Colon Carcinoma Metastatic in the Brain (tissue), 2 donors: ENCODE data around the genes INSRR, FCRL2, AIM2 and OR10J1.

GRCh38 chr1:156858321-156859612 lies at the start of gene INSRR:
INSRR (minus strand) TSS chr1:156859117.
- PRO-cap, 2 experiments, result no peak in any of the 2 experiments

- PRO-cap, 2 experiments, result no peak in any of the 2 experiments
Observed at GRCh38 chr1:156870751-156871311, 10.2 kb downstream of the NTRK1 start.

- PRO-cap, 2 experiments, result no peak in any of the 2 experiments
Observed at GRCh38 chr1:156892134-156892913, 1.2 kb upstream of the PEAR1 start.

- PRO-cap, 2 experiments, result no peak in any of the 2 experiments
Observed at GRCh38 chr1:156897149-156897719, 3.7 kb downstream of the PEAR1 start.

- PRO-cap, 2 experiments, result no peak in any of the 2 experiments
Observed at GRCh38 chr1:156914399-156915070, 5.9 kb upstream of the LRRC71 start.

GRCh38 chr1:157025950-157026421 lies 19.6 kb downstream of the ARHGEF11 start:
- PRO-cap, 2 experiments, result no peak in any of the 2 experiments

DNA sequence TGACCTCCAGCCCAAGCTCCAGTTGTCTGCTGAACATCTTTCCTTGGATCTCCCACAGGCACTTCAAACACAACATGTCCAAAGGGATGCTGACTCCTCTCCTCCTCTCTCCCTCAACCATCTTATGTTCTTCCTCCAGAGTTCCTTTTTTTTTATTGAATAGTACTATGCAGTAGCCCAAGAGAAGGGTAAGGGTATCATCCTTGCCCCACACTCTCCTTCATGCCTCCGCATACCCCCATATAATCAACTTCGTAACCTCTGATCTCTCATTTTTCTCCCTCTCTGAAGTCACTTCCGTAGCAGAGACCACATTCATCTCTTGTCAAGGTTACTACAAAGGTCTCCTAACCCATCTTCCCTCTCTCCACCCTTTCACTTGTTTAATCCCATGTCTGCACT lies 12.4 kb downstream of the ARHGEF11 start:
- PRO-cap, 2 experiments, result no peak in any of the 2 experiments

- PRO-cap, 2 experiments, result no peak in any of the 2 experiments
Observed at GRCh38 chr1:157154303-157154707, 16.1 kb upstream of the ETV3 start.

DNA sequence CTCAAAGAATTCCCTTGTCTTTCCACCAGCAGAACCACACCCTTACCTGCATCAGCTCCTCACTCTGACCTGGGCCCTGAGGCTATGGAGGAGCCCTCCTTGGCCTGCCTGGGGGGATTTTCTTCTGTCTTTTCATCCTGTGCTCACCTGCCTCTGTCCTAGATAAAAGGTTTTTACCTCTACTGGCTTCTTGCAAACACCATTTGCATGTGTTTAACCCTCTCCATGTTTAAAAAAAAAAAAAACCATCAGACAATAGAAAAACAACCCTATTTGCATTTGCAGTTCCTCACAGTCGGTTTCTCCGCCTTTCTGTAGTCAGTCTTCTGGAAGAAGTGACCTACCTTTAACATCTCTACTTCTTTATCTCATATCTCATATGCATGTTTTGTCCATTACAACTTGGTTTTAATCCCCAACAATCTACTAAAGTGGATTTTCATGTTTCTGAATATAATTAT lies 12.0 kb downstream of the FCRL5 start:
- PRO-cap, 2 experiments, result no peak in any of the 2 experiments

DNA sequence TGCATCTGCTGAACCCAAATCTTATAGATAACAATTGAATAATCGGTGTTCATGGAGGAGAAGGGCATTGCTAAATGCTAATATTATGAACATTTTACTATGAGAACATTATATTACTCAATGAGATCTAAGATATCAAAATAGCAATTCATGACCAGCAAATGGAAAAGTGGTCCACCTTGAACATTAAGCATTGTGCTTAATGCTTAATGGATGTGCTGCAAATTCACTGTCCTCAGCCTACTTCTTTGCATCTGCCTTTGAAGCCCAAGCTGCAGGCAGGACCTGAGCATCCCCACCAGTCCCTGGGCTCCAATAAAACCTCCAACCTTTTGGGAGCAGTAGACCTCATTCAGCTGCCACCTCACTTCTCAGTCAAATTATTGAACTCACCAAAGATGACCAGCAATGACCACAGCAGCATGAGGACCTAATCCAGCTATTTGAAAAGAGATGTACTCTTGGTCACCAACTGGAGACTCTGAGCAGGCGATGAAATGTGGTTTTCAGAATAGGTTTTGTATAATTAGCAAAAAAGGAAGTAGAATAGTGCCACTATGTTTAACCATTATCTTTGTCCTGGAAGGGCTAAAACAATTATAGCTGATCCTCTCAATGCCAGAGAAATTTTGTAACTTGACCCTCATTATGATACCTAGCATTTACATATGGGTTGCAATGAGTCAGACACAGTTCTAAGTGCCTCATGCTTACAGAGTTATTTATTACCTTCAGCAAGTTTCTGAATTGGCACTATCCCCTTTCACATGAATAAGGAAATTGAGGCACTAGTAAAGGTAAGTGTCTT lies at the start of gene FCRL2:
Gene FCRL2 (minus strand): TSS at position 483 of the 808 bp plus-strand sequence.
- PRO-cap, 2 experiments, result no peak in any of the 2 experiments

DNA sequence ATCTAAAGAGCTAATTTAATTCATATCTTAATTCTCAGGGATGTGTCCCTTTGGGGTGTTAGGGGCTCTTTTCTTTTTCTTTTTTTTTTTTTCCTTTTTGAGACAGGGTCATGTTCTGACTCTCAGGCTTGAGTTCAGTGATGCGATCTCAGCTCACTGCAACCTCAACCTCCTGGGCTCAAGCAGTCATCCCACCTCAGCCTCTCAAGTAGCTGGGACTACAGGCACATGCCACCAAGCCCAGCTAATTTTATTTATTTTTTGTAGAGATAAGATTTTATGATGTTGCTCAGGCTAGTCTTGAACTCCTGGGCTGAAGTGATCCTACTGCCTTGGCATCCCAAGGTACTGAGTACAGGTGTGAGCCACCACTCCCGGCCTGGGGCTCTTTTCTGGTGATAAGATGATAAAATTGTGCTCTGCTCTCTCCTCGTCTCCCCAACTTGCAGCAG lies 15.1 kb downstream of the FCRL1 start:
- PRO-cap, 2 experiments, result no peak in any of the 2 experiments

GRCh38 chr1:158018870-158019854 lies 25.7 kb downstream of the KIRREL1 start:
- PRO-cap, 2 experiments, result peak in 2 of 2 experiments; most common plus-strand start chr1:158019742 (in 1)

DNA sequence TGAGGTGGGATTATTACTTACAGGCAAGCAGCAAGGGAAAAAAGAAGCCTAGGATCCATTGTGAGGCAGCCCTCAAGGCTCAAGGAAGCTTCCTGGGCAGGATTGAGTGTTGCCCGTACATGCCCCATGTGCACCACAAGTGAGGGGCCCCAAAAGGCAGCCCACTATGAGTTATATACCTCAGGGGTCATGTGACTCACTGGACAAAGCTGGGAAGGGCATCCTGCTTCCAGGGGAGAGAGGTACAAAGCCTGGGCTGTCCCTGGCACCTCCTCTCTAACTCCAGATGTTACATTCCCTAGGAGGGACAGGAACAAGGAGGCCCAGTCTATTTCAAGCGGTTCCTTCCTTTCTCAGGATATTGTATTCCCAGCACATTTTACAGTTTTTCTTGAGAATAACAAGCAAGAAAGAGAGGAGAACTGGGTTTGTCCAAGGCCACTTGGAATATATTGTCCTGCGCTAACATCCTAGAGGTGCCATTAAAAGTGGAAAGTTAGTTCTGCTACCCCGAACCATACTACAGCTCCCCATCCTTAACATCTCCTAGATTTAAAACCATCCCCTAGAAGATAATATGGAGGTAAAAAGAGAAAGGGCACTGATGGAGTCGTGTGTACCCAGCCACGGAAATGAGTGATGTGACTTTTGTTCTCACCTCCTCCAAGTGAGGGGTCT lies 18.8 kb upstream of the SMIM42 start:
- PRO-cap, 2 experiments, result no peak in any of the 2 experiments

GRCh38 chr1:158149380-158150079 lies 21.4 kb upstream of the SMIM42 start:
- PRO-cap, 2 experiments, result no peak in any of the 2 experiments

GRCh38 chr1:159076713-159077952 lies at the start of gene AIM2:
AIM2 (minus strand) TSS chr1:159076766.
- PRO-cap, 2 experiments, result no peak in any of the 2 experiments

DNA sequence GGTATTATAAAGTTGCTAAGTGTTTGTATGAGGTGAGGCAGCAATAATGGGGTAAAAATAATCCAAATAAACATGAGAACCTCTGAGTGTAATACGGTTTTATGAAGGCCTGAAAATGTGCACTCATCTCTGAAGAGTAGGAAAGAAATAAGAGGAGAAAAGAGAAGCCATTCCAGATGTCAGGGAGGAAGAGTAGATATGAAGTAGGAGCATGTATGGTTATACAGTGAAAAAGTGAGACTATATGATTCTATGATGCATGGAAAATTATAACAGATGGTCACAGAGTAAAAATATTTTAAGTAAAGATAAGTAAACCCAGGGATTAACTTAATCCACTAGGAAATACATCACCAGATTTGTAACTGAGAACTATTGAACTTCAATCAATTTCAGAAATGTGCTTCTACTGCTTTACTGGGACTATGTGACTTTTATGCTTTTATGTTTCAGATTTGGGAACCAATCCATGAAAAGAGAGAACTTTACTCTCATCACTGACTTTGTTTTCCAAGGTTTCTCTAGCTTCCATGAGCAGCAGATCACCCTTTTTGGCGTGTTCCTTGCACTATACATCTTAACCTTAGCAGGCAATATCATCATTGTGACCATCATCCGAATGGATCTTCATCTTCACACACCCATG lies at the start of gene OR10J1:
Gene OR10J1 (plus strand): TSS at position 400 of the 646 bp plus-strand sequence.
- PRO-cap, 2 experiments, result no peak in any of the 2 experiments

DNA sequence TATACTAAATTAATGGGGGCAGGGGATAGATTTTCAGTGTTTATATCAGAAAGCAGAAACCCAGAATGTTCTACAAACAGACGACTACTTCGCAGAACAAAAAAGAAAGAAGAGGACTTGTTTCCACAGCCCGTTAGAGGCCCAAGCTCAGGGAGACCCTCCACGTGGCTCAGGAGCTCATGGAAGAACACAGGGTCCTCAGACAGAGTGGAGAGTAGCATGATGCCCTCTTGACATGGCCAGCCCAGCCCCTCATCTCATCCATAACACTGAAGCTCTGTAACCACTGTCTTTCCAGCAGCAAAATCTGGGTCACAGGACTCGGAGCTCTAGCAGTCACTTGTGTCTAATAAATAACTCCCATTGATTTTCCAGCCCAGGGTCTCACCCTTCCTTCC lies 20.9 kb upstream of the OR10J5 start:
- PRO-cap, 2 experiments, result no peak in any of the 2 experiments

DNA sequence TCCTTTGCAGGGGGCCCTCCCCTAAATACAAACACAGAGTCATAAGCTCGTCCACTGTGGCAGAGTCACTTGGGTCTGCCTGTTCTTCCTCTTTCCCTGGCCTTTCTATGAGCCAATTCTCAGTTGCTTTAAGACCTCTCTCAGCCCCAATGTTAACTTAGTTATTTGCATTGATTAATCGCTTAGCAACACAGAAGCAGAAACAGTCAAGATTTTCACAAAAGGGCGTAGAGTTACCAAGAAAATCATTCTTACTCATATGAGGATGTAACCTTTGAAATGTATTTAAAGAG lies 14.9 kb downstream of the APCS start:
- PRO-cap, 2 experiments, result no peak in any of the 2 experiments

DNA sequence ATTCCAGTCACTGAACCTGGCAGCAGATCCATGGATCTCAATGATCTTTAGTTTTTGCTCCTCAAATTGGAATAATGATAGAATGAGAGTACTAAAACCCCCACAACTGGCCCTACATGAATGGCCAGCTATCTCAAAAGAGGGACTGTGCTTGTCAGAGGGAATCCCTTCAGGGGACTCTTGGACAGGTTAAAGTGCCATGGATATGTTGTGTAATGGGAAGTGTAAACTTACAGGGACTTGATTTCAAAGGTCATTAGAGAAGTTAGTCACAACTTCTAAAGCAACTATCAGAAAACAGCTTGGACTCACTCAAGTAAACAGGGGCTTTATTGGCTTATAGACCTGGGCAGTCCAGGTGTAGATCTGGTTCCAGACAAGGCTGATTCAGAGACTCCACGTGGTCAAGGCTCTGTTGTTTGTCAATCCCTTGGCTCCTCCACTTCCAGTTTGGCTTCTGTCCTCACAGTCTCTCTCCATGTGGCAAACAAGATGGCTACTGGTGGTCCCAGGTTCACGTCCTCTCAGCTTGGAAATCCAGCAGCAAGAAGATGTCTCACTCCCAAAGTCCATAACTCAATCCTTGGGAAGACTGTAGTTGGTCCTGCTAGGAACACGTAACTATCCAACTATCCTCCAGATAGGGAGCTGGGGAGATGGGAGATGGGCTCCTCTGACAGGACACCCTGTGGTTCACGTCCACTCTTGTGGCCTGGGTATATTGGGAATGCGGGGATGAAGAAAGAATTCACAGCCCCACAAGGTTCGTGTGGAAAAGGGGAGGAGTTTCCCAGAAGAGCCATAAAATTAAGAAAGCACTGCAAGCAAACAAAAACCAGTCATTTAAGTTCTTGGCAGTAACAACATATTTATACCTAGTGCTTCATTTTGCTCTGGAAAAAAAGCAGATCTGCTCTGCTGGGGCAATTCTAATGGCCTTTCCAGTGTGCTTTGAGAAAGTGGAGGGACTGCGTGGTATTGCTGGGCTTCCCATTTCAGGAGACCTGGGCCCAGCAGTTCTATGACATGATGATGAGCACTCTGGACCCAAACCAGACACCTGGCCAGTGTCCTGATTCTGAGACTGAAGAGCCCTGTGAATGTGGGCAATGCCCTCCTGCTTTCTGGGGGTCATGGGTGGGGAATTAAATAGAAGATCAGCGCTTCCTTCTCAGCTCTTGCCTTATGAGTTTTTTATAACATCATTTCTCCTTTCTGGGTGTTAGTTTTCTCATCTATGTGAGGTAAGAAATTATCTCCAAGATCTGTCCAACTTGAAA lies 2.0 kb downstream of the CRP start:
- PRO-cap, 2 experiments, result no peak in any of the 2 experiments

- PRO-cap, 2 experiments, result no peak in any of the 2 experiments
Observed at GRCh38 chr1:159751769-159752333, 28.9 kb upstream of the DUSP23 start.